Measurements from ENCODE around the gene CYP2D6.

GRCh38 chr22:41890803-41891807 lies 23.8 kb downstream of the SHISA8 start:
- PRO-cap = no peak

GRCh38 chr22:41910446-41910965 lies 4.4 kb downstream of the SHISA8 start:
- PRO-cap = no peak

DNA sequence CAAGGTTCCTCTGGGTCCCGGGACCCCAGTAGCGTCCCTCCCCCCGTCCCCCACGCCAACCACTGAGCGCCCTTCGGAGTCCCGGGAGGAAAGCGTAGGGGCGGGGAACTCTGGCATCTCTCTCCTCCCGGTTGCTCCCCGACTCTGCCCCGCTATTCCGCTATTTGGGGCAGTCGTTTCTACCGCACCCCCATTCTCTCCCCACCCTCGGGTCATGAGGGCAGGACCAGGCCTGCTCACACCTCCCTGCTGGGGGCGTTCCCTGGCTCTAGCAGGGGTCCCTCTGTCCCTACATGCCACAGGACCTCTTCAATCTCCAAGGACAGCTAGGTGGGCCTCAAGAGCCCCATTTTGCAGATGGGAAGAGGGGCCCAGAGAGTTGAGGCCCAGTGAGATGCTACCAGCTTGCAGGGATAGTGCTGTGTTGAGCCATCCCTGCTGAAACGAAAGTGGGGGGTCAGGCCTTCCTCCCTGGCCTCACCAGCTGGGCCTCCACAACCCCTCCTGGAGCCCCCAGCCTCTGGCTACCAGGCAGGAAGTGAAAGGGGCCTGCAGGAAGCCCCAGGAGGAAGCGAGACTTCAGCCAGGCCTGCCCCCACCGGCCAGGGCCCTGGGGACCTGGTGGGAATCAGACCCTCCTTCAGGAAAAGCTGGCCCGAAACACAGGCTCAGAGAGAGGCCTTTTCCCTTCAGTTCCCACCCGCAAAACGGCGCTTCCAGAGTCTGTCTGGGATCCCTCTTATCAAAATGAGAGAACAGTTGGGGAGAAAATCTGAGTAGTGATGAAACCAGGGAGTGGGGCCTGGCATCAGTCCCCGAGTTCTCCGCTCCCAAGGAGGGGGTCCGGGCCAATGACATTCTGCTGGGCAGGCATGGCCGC lies 5.6 kb upstream of the SHISA8 start:
- PRO-cap = no peak

DNA sequence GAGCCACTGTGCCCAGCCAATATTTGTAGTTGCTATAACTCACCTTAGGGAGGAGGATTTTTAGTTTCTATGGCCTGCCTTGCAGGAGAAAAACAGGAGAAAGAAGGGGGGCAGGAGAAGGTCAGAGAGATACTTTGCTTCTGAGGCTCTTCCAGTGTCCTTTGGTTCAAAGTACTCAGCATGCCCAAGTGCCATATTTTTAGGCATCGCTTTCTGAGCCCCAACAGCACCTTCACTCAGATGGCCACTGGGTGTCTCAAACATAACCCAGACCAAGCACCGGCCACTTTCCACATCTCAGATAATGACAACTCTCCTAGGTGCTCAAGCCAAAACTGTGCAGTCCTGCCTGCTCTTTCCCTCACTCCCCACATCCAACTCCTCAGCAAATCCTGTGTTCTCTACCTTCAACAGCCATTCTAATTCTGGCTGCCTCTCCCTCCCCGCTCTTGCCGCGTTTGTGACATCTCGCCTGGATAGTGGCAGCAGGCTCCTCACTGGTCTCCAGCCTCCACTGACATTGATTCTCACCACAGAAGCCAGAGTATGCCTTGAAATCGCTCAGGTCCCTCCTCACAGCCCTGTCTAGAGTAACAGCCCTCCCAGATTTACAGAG lies 1.5 kb upstream of the PHETA2 start:
- PRO-cap = no peak

GRCh38 chr22:42130593-42131323 lies at the start of gene CYP2D6:
Gene CYP2D6, minus strand, starts transcription at chr22:42130810.
- PRO-cap = no peak

- PRO-cap = no peak
These were observed 13.8 kb upstream of the CYP2D6 start for GRCh38 chr22:42144318-42144851.

DNA sequence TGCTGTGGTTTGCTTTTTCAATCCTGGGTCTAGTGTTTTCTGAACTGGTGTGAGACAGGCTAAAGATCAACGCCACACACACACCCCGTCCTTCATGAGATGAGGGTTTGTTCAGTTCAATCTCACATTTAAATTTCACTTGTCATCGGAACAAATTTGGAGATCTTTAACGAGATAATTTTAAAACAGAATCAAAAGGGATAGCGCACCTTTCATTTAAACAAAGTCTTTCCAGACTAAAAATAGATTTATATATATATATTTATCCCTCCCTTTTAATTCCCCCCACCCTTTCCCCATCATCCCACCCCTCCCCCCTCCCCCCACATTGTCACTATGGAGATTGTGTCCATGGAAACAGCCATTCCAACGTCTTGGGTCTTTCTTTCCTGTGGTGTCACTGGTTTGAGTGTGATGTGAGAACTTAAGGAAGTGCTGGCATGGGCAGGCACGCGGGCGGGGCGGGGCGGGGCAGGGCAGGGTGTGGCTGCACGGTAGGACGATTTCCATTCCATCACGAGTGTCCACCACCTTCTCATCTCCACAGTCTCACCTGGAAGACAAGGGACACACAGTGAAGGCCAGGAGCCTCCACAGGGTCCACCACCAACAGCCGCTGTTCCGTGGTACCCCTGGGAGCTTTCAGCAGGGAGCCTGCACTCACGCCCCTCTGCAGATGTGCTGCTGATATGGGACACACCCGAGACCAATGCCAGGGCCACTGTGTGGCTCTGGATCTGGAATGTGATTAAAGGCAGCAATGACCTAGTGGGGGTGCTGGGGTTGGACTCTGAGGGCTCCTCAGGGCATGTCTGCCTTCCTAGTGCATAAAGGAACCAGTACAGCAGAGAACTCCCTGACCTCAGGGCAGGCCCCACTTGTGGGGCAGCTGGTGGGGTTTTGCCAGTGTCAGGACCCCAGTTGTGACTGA lies 30.5 kb upstream of the CYP2D6 start:
- PRO-cap = no peak

- PRO-cap = no peak
These were observed 44.3 kb upstream of the TCF20 start for GRCh38 chr22:42314855-42315088.

- PRO-cap = no peak
These were observed 45.6 kb upstream of the TCF20 start for GRCh38 chr22:42316100-42316395.

DNA sequence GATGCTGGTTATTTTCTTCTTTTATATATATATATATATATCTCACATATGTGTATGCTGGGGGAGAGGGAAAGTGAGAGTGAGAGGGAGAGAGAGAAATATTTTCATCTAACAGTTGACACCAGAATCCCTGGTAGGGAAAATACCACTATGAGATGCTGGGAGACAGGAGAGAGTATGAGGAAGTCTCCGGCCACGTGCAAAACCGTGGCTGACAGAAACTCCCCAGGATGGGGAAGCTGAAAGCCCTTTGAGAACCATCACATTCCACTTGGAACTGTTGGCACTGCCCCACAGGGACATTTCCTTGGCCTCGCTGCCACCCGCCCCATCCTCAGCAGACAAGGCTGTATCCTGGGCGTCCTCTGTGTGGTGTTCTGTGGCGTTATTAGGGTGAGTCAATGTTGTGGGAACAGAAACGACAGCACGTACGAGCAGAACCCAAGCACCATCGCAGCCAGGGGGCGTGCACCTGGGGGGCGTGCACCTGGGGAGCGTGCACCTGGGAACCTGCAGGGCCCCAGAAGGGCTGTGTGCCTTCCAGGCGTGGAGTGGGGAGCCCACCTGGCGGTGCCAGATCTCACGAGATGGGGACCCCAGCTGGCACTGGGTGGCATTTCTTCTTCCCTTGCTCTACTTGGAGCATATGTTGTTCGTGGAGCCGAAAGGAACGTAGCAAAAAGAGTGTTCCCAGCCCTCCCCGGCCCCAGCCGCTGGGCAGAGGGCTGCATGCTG lies 35.6 kb downstream of the NFAM1 start:
- PRO-cap = no peak

DNA sequence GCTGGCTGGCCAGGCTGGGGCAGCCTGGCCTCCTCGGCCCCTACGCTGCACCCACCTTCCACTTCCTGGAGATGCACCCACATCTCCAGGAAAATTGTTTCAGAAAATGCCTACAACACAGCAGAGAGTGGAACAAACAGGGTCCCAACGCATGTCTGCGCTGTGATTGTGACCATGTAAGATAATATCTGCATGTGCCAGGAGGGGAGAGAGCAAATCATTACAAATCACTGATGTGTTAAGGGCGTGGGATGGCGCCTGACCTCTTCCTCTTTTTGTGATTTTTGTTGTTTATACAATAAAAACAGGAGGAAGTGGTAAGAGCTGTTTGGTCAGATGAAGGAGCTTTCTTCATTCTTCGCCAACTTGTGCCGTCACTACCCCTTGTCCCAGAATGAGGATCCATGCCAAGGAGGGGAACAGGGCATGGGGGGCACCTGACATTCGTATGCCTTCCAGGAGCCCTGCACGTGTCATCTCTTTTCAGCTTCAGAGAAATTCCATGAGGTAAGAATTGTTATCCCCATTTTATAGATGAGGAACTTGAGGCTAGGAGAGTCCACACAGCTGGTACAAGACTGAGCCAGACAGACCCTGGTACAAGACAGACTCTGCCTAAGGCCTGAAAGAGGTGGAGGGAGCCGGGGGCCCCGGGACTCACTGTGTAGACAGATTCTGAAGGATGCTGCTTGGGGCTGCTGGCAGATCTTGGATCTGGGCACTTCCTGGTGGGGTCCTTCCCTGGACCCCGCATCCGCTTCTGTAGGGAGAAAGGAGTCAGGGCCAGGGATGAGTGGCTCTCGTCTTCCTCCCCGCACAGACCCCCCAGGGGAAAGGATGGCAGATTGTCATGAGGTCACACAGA lies 34.8 kb downstream of the NFAM1 start:
- PRO-cap = no peak

- PRO-cap = no peak
These were observed 11.4 kb downstream of the NFAM1 start for GRCh38 chr22:42420845-42421108.

GRCh38 chr22:42519214-42519603 lies 387 bp downstream of the RRP7A start:
- PRO-cap = no peak

GRCh38 chr22:42686647-42687126 lies 34.0 kb downstream of the A4GALT start:
- PRO-cap = no peak

GRCh38 chr22:42717171-42717740 lies 3.4 kb downstream of the A4GALT start:
- PRO-cap = no peak

DNA sequence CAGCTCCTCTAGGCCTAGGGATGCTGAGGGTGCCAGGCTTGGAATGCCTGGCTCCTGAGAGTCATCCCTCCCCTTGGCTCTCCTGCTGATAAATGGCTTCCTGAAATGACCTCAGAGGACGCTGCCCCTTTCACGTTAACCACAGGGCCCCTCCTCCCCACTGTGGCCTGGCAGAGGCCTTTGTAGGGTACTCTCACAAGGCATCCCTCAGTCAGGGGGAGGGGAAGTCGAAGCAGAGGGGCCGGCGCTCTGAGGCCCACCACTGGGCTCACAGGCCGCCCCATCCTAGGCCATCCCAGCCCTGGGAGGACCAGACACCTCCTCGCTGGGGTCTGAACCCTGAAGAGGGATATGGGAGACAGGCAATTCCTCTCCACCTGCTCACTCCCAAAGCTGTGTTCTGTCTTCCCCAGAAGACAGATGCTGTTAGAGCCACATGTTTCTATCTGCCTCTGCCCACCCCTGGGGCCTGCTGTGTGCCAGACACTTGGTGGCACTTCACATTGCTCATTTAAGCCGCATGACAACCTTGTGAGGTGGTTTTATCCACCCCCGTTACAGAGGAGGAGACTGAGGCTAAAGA lies 50.9 kb downstream of the ARFGAP3 start:
- PRO-cap = no peak

GRCh38 chr22:42929868-42930440 lies 72.9 kb upstream of the ARFGAP3 start:
- PRO-cap = no peak

GRCh38 chr22:42977170-42978198 lies 37.5 kb downstream of the PACSIN2 start:
- PRO-cap = no peak

DNA sequence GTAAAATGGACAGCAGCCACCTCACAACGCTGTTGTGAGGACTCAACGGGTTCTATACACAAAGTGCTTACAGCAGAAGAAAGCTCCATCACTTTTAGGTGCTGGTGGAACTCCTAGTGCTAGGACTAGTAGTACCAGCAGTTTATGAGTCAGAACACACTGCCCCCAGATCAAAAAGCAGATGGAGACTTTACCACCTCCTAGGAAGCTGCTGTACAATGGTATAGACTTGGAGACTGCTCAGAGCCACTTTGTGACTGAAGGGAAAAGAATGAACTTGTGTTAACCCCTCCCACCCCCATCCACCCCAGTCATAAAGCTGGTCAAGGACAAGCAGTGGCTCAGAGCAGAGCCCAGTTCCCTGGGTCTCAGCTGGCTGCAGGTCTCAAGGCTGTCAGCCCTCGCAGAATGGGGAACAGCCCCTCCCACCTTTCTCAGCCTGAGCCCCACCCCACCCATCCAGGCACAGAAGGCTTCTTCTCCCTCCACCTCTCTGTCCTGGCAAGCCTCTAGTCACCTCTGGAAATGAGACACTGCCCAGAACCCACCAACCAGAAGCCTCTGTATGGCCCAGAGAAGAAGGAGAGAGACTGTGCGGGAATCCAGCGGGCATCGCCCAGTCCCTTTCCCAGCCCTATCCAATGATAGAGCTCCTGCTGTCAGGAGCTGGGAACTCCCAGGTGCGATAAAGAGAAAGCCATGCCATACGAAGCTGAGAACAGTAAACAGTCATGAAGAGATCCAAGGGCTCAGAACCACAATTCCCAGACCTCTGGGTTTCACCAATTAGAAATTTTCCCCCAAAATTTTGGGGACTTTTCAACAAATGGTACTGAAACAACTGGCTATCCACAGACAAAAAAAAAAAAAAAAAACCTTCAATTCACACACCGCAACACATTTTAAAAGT lies 23.7 kb downstream of the PACSIN2 start:
- PRO-cap = no peak

DNA sequence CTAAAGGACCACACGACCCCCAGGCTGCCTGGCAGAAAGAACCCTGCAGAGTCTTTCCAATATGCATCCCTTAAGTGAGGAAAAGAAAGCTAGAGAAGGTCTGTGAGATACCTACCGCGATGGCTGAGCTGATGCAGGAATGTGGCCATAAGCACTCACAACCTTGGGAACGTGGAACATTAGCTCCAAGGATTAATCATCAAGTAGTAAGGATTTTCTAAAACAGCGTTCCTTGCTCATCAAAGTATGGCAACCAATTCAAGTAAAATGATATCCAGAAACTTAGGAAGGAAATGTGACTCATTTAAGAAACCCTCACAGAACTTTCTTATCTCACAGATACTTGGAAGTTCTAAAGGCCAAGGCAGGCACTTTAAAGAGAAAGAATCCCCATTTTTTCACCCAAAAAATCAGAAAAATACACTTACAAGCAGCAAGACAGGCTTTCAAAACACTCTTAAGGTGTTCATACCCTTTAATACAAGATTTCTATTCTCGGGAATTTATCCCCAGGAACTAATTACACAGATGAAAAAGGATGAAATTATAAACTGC lies 12.7 kb downstream of the PACSIN2 start:
- PRO-cap = no peak